Natural killer cell (primary cell): ENCODE measurements around the genes CTRB1, KARS1 and CPHXL.

DNA sequence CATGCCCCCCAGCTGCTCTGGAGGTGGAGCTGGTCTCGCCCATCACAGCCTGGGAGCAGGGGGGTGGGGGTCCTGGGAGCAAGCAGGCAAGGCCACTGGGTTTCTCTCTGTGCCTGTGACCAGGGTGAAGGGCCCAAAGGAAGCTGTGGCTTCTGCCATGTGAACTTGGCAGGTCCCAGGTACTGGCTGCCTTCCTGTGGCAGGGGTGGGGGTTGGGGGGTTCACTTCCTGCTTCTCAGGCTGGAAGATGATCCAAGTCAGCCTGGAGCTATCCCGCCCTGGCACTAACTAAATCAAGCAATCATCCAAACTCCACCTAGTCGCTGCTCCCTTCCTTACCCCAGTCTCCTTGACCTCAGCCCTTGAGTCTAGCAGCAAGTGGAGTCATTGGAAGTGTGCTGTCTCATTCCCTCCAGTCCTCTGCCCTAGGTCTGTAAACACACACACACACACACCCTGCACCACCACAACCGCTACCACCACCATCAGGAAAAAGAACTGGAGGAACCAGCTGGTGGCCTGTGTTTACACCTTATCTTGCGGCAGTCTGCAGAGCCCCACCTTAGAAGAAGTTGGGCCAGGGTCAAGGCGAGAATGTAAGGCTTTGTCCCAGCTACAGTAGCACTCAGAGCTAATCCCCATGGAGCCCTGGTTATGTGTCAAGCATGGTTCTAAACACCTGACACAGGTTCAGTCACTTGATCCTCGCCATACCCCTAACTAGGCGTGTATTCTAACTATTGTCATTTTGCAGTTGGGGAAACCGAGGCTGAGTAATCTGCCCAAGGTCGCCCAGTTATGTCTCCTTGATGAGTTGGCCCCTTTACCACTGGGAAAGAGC is 29.7 kb upstream of the MLKL start:
- PRO-cap: no peak

GRCh38 chr16:74773445-74774033 is 1.1 kb downstream of the FA2H start:
- PRO-cap: no peak

- PRO-cap: no peak
Measured at GRCh38 chr16:75096378-75097314, 19.9 kb downstream of the LDHD start.

GRCh38 chr16:75110462-75111941 is 5.6 kb downstream of the LDHD start:
- PRO-cap: no peak

DNA sequence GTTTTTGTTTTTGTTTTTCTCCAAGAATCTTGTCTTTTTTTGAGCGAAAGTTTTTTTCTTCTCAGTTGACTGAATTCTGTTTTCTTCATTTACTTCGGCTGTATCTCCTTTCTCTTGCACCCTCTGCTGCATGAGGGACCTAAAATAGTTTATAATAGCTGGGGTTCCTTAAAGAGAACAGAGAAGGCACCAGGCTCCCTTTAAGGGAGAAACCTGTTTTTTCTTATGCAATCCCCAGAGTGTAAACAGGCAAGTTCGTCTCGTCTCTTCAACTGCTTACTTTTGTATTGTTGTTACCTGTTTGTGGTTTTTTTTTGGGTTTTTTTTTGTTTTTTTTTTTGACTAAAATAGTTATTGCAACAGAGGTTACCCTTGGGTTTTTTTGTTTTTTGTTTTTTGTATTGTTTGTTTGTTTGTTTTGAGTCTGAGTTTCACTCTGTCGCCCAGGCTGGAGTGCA is 3.6 kb upstream of the LDHD start:
- PRO-cap: no peak

GRCh38 chr16:75218265-75219495 is at the start of gene CTRB1:
Gene CTRB1, plus strand, starts transcription at chr16:75218988.
- PRO-cap: no peak

DNA sequence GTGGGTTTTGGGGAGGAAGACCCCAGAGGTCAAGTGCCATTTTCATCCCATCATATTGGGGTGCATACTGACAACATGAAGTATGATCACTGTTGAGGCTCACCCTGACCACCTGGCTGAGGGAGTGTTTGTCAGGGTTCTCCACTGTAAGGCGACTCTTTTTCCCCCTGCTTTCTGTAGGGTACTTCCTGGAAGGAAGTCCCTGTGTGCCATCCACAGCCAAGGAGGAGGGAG is 18.2 kb upstream of the BCAR1 start:
- PRO-cap: no peak

DNA sequence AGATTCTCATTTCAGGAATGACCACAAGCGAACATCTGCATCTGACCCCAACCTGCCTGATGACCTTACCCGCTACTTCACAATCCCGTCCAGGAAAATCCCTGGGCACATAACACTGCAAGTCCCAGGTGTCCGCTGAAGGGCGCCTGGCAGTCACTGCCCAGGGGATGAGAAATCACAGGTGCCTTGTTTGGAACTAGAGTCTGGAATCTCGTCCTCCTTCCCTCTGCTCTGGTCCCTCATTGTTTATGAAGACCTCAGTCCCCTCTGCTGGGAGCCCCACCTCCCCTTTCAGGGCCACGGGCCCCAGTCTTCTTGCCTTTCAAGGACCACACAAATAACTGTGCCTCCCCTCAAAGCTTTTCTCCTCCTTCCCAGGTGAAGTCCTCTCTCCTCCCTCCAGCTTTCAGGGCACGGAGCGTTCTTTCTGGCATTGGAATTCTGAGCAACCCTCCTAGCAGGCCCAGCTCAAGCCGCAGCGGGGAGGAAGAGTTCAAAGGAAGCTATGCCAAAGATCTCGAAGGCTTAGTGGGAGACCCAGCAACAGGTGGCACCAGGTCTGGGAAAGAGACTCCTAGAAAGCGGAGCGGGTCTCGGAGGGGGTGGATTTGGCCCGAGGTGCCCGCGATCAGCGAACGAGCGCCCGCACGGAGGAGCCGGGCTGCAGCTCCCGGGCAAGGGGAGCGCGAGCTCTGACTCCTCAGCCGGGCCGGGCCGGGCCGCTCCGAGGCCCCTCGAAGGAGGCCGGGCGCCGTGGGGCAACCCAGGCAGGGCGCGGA is 19.6 kb downstream of the CHST5 start:
- PRO-cap: no peak

DNA sequence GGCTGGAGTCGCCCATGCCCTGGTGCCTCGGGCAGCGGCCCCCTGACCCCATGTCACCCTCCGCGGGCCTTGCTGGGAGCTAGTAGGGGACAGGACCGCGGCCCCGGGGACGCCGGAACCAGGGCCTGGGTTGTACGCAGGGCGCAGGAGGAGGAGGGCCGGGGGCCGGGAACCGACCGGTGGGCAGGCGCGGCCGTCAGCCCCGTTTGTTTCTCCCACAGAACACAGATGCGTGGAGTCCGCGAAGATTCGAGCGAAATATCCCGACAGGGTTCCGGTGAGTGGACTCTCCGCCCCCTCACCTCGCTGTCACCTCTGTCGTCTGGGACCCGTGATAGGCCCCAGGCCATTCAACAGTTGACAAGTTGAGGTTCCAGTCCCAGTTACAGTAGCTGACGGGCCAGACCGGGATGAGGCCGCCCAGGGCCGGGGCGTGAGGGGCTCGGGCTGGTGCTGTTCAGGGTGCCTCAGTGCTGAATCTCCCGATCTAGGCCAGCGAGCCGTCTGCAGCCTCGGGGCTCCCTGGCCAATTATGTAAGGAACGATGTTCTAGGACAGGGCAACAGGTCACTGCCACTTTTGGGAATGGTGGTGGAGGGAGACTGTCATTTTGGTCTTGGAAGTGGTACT is 567 bp downstream of the GABARAPL2 start:
- PRO-cap: bidirectional peak, plus-strand start at position 382 of the sequence, minus-strand start at position 230 of the sequence

DNA sequence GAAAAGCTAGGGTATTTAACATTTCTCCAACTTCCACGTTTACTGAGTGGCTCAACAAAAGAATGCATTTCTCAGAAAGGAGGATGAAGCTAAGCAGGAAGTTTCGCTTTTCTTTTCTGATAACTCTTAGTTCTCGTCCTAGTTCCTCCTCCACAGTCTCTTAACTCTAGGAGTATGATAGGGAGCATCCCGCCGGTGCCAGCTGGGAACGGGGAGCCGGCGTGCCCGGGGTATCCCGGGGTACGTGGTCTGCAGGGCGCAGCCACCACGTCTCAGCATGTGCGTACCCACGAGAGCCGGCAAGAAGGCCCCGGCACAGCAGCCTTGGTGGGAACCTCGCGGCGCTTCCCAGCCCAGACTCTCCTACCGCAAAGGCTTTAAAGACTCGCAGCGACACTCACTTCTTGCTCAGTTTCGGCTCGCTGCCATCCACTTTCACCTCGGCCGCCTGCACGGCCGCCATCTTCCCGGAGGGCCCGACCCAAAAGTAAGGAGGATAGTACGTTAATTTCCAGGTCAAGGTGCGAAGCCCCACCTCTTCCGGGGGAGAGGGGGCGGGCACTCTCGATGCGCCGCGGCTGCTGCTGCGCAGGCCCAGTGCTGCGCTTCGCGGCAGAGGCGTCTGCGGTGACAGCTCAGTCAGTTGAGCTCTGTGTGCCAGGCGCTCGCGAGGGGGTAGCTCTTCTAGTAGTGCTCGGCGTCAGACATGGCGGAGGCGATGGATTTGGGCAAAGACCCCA is at the start of gene KARS1:
TSS of gene KARS1 (minus strand) at position 489 of the 740 bp plus-strand sequence.
- PRO-cap: bidirectional peak, plus-strand start at position 642 of the sequence, minus-strand start at position 489 of the sequence

GRCh38 chr16:75653814-75654783 is 6.5 kb downstream of the TERF2IP start:
- PRO-cap: no peak

DNA sequence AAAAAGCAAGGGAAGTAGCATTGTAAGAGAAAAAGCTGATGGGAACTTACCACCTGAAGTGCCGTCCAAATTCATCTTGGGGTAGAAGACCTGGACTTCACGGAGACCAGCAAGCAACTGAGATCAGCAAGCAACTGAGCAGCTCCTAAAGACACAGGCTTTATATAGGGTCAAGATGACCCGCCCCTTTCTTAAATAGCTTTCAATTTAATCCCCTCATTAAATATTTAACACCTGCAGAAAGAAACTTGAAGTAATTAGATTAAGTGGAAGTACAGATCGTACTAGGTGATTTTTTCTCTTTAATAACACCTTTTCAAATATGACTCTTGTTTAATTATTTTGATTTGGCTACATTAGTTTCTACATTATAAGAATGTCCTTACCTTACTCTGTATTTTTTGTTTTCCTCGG is at the start of gene CPHXL:
TSS of gene CPHXL (minus strand) at position 123 of the 414 bp plus-strand sequence.
- PRO-cap: no peak

- PRO-cap: no peak
Measured at GRCh38 chr16:77192044-77192436, 1.1 kb downstream of the MON1B start.

GRCh38 chr16:77212663-77213386 is 13.6 kb downstream of the SYCE1L start:
- PRO-cap: unidirectional peak, minus-strand start at chr16:77213026

GRCh38 chr16:77711562-77712173 is 10.6 kb upstream of the NUDT7 start:
- PRO-cap: no peak

GRCh38 chr16:78502705-78503369 is 403.4 kb downstream of the WWOX start:
- PRO-cap: no peak

- PRO-cap: no peak
Measured at GRCh38 chr16:78640417-78641231, 541.2 kb downstream of the WWOX start.

DNA sequence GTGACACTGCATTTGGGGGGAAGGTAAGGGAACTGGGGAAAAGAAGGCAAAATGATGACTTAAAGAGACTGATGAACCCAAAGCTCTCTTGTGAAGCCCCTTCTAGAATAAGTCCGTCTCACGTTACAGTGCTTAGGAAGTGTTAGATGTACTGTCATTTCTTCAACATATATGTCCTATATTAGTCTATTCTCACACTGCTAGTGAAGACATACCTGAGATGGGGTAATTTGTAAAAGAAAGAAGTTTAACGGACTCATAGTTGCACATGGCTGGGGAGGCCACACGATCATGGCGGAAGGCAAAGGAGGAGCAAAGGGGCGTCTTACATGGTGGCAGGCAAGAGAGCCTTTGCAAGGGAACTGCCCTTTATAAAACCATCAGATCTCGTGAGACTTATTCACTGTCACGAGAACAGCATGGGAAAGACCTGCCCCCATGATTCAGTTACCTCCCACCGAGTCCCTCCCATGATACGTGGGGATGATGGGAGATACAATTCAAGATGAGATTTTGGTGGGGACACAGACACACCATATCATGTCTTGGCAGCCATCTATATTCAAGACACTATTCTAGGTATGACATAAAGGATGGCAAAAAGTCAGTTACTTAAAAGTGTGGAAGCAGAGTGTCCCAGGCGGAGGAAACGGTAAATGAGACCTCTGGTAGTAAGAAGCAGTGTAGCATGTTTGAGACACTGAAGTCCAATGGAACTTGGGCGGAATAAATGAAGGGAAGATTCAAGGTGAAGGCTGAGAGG is 614.7 kb downstream of the WWOX start:
- PRO-cap: no peak

DNA sequence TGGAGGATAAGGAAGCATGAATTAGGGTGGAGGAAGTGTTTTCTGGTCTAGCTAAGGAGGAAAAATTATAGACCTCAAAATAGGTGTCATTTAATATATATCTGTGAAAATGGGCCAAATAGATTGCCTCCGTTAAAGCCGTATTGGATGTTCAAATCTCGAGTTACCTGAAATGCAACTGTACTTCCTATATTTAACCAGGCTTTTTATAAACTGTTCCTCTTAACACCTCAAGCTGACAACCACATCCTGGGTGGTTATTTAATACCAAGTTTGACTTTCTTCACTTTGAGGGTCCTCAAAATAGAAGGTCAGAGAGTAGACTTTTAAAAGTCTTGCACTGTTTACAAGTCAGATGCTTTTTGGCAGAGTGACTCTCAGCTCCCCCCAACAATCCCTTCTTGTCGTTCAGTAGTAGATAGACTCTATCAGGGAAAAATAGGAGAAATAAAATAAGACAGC is 650.2 kb downstream of the WWOX start:
- PRO-cap: no peak

DNA sequence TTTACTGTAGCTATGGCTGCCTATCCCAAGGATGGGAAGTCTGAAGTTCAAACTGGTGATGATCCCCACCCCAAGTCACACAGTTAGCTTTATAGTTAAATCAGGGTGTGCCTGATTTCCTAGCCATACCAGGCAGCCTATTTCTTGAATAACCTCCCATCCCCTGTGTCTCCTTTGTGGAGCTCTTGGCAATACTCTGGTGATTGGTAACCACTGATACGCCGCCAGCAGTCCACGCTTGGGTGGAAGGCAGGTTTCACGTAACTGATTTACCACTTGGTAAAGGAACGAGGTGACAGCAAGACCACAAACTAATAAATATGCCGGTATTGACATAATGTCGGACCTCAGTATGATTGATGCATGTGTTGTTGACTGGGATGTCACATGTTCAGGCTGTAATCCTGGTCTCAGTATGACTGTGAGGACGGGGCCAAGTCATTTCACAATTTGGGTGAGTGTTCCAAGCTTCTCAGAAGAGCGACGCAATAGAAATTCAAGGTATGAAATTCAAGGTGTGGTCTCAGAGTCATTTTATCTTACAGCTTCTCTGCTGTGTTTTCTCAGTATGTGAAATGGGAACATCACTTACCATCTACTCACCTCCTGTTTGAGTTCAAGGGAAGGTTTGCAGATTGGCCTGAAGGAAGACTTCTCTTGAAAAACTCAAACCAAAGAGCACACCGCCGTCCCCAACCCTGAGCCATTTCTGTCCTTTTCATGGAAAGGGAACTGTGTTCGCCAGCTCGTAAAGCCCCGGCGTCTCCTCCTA is 678.8 kb downstream of the WWOX start:
- PRO-cap: no peak